SK-MEL-5 (cell line): ENCODE data around the gene RPS6KA4.

RAMPAGE:
- cytosol, long total RNA = no peak
- long total RNA = no peak
- nucleus, long total RNA = no peak
Measured at GRCh38 chr11:64344596-64345084, 4.6 kb downstream of the CCDC88B start.

DNA sequence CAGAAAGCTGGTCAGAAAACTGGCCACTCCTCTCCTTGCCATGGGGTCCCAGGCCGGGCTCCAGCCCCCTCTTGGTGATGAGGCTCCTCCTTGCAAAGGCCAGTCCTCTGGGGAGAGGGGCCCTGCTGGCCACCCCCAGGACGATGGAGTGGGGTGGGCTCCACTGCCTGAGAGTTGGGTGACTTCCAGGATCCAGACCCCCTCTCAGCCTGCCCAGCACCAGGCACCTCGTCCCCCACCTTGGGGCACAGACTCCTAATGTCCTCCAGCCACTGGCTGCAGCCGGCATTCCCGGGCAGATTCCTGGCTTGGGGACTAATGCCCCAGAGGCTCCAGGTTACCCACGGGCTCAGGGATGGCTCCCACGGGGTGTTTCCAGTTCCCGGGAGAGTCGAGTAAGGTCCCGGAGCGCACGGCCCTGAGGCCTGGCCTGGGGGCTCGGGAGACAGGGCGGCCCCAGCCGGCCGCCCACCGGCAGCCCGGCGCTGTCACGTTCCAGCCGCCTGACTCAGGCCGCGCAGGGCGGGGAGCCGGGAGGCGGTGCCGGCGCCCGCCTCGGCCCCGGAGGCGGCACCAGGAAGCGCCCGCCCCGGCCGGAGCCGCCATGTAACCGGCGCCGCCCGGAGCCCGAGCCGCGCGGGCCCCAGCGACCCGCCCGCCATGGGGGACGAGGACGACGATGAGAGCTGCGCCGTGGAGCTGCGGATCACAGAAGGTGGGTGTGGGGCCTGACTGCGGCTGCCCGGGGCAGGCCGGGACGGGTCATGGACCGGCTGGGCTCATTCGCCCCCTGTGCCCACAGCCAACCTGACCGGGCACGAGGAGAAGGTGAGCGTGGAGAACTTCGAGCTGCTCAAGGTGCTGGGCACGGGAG lies at the start of gene RPS6KA4:
Gene RPS6KA4, plus strand, starts transcription at position 587 of the 874 bp plus-strand sequence.
RAMPAGE:
- cytosol, long total RNA = no peak
- long total RNA = no peak
- nucleus, long total RNA = no peak

GRCh38 chr11:64591376-64591620 lies 278 bp downstream of the SLC22A12 start:
RAMPAGE:
- cytosol, long total RNA = no peak
- long total RNA = no peak
- nucleus, long total RNA = no peak

DNA sequence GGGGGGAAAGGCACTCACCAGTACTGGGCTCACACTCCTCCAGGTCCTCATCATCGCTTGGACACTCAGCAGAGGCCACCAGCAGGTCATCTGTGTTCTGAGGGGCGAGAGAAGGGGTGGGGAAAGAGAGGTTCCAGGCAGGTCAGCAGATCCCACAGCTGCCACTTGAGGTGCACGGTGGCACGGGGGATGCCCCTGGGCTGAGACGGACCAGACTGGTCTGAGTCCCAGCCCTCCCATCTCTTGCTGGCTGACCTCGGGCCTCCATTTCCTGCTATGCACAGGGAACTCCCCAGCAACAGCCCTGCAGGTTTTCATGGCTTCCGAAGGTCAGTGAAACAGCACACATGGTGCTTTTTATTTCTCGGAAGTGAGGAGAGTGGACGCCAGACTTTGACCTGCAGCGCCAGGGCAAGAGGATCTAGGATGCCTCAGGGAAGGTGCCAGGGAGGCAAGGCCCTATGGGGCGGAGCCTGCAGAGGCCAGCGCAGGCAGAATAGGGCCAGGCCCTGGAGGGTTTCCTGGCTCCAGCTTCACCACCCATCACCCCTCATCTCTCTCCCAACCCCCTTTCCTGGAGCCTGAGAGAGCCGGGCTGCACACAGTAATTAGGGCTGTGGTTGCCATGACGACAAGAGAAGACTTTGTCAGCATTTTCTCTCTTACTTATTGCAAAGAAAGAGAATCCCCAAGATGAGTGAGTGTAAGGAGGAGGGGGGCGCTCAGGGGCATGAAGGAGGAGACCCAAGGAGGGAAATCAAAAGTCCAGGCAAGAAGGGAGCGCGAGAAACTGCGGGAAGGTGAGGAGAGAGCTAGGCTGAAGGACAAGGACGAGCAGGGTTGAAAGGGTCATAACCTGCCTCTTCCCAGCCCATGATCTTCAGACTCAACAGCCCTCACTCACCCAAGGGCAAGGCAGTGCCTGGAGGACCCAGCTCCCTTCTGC lies 29.5 kb downstream of the SLC22A12 start:
RAMPAGE:
- cytosol, long total RNA = no peak
- long total RNA = no peak
- nucleus, long total RNA = no peak

DNA sequence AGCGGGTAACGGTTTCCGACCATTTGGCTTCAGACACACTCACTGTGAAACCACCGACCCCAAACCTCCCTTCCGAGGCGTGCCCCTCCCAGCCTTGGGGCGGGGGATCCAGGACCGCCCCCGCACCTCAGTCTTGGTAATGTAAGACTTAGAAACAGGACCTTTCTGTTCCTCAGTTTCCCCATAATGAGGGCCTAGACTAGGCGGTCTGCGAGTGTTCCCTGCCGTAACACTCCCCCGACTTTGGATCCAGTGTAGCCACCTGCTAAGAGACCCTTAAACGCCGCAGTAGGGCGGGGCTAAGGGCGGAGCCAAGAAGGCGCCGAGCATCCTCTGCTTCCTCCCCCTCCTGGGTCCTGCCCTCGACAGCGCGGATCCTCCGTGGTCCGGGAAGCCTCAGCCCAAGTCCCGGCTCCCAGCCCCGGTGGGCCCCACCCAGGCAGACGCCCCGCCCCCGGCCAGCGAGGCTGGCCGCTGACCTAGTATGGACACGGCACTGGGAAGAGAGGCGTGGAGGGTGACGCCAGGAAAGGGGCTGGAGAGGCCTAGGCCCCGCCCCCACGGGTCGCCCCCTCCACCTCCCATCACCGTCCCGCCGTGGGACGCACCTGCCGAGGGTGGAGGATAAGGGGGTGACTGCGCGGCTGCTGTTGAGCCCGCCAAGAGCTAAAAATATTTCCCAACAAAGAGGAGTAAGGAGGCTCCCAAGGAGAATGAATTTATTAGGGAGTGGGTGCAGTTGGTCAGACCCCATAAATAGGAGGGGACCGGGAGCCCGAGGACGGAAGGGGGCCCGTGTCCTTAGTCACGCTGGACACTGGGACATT lies 2.0 kb upstream of the RASGRP2 start:
RAMPAGE:
- cytosol, long total RNA = no peak
- long total RNA = no peak
- nucleus, long total RNA = no peak

DNA sequence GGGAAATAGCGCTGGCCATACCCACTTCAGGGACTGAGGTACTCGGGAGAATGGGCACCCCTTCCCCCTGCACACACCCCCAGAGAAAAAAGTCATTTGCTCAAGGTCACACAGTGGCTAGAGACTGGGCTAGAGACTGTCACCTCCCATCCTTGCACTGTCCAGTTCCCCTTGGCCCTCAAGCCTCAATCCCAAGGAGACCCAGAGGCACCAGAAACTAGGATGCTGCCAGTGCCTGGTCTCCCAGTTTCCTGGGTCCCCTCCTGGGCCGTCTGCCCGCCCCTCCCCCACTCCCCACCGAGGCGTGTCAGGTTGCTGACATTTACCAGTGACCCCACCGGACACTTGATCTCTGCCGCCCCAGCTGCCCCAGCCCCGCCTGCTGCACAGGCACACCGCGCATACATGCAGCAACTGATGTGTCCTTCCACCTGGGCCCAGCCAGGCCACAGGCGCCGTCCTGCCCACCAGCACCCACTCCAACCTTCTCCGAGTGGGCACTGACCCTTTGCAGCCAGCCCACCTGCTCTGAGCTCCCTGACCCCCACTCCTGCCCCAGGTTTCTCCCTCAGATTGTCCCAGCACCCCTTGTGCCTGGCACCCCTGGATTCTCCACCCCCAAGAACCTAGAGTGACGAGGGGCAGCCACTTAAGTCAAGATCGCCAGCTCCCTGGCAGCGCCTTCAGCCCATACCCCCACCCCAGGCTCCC lies 683 bp downstream of the PYGM start:
RAMPAGE:
- cytosol, long total RNA = no peak
- long total RNA = no peak
- nucleus, long total RNA = no peak

DNA sequence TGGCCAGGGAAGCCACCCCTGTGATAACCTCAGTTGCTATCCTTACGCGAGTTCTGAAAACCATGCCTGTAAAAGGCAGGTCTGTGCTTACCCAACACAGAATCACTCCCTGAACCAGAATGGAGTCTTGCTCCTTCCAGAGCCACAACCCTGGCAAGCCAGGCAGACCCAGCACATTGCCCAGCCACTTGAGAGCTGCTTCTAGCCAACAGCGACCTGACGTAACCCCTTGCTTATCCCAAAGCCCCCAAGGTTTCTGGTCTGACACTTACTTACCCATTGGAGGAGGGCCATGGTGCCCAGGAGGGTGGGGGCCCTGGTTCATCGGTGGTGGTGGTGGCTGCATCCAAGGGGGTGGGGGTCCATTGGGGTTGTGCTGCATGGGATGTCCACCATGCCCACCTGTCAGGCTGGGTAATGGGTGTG lies 7.5 kb upstream of the PYGM start:
RAMPAGE:
- cytosol, long total RNA = no peak
- long total RNA = no peak
- nucleus, long total RNA = no peak

DNA sequence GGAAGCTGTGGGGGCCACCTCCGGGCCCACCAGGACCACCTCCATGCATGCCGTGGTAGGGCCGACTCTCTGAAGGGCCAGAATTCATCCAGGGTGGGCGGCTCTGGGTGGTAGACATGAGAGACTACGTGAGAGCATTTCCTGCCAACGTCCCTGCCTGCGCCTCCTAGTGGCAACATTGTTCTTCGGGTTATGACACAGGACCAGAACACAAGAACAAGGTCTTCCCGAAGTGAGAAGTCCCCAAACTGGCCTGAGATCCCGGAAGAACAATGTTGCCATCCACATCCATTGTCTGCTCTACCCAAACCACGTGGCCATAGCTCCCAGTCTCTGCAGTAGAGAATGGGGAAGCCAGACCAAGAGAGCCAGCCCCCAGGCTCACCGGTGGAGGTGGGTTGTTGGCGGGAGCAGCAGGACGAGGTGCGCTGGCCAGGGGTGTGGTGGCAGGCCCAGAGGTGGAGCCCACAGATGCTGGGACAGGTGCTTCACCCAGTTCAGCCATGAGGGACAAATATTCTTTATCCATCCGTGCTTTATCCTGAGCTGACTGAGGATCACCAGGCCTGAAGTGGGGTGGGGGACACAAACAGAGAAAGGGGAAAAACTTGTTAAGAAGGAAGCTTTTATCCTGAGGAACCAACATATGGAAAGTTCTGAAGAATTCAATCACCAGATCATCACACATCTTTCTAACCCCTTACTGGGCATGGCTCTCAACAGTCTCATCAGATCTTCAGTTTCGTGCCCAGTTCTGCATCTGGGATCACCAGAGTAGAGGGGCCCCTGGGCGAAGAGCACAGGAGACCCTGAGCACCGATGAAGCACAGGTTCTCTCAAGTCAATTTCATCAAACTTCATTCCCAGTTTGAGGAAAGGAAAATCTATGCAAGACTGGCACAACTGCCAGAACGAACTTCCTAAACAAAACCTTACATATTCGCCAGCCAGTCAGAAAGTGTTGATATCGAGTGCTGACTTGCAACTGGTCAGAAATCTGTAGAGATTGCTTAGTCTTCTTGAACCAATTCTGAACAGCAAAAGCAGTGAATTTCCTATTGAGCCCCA lies 8.3 kb upstream of the PYGM start:
RAMPAGE:
- cytosol, long total RNA = no peak
- long total RNA = no peak
- nucleus, long total RNA = no peak

DNA sequence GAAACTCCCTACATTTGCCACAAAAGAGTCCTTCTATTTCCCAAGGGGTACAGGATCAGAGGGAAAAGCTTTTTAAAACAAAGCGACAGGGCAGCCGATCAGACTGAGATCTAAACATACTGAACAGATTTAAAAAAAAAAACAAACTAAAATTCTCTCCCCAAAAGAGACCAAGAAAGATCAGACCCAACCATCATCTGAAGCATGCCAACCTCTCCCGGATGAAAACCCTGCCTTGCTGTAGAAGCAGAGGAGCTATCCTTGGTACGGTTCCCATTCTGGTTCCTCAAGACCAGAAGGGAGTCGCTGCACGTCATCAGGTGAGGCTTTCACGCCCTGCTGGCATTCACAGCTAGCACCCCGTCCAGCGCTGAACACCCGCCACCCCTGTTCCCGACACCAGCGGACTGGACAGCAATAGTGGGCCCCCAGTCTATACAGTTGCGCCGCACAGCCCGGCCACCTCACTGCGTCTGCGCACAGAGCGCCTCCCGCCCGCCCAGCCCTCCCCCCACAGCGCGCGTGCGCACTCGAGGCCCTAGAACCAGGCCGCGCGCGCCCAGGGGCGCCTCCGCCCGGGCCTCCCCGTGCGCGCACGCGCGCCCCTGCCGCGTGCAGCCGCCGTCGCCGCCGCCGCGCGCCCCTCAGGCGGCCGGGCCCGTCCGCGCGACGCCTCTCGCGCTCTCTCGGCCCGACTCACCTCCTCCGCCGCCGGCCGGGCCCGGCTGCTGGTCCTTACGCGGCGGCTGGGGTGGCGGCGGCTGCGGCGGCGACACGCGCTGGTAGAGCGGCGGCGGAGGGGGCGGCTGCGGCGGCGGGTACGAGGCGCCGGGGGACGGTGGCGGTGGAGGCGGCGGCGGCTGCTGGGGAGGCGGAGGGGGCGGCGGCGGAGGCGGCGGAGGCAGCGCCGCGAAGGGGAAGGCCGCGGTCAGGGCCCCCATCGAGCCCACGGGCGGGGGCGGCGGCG lies 772 bp downstream of the SF1 start:
RAMPAGE:
- cytosol, long total RNA = no peak
- long total RNA = no peak
- nucleus, long total RNA = no peak

GRCh38 chr11:64852539-64853473 lies 8.4 kb upstream of the CDC42BPG start:
RAMPAGE:
- cytosol, long total RNA = no peak
- long total RNA = no peak
- nucleus, long total RNA = no peak

DNA sequence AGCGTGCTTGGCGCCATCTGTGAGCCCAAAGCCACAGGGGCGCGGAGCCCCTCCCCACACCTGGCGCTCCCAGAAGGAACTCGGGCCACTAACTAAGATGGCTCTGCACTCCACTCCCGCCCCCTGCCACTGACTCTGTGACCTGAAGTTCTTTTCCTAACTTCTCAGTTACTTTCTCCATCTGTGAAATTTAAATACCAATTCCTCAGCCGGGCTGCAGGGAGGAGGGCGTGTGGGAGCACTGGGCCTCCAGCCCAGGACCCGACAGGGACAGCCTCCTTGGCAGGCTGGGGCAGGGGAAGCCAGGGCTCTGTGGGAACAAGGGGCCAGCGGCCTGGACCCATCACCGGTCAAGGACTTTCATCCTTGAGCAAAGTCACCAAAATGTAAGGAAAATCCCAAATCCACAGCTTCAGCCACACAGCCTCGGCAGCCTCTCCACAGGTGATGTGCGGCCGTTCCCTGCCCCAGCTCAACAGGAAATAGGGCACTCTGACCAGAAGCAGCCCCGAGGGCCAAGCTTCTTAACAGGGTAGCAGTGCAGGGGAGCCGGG lies 14.7 kb downstream of the EHD1 start:
RAMPAGE:
- cytosol, long total RNA = no peak
- long total RNA = no peak
- nucleus, long total RNA = no peak

GRCh38 chr11:64864875-64865571 lies 13.4 kb downstream of the EHD1 start:
RAMPAGE:
- cytosol, long total RNA = no peak
- long total RNA = no peak
- nucleus, long total RNA = no peak

DNA sequence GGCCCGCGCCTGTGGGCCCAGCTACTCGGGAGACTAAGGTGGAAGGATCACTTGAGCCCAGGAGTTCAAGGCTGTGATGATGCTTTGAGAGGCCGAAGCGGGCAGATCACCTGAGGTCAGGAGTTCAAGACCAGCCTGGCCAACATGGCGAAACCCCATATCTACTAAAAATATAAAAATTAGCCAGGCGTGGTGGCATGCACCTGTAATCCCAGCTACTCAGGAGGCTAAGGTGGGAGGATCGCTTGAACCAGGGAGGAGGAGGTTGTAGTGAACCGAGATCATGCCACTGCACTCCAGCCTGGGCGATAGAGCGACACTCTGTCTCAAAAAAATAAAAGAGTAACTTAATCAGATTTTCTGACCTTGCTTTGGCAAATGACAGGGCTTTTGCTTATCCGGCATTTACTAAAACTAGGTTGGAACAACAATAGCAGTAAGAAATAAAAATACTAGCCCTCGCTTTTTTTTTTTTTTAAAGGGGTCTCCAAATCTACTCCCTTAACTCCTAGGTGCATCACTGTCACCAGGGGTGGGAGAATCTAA lies 6.2 kb downstream of the EHD1 start:
RAMPAGE:
- cytosol, long total RNA = no peak
- long total RNA = no peak
- nucleus, long total RNA = no peak

DNA sequence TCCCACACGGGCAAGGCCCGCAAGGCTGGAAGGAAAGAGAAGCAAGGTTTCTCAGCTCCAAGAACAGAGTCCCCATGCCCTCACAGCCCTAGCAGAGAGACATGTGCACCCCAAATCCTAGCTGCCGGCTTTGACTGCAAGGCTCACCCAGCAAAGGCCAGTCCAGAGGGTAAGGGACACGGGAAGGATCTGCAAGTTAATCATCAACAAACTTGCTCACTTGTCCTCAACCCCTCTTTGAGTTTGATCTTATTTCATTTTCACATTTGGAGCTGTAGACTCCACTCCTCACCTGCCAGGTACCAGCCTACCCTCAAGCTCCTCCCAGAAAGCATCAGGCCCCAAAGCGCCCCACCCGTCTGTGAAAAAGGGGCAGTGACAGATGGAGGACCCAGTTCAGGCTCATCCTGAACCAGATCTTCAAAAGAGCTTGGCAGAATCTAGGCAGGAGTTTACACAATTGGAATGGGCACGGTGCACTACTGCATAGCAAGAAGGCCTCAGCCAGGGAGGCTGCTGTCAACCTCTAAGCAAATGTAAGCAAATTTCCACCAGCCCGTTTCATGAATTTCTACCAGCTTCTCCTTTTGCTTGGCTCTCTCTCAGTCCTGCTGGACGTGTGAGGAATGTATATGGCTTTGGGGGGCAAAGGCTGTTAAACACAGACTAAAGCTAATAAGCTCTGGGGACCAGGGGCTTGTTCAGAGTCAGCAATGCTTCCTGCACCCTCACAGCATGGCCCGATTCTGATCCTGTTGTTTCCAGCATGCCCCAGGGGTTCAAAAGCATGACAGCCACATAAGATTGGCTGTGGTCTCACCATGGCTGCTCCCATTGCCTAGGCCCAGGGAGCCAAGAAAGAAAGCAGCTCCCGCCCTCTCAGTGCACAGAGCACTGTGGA lies 5.4 kb downstream of the EHD1 start:
RAMPAGE:
- cytosol, long total RNA = no peak
- long total RNA = no peak
- nucleus, long total RNA = no peak

GRCh38 chr11:64876512-64877370 lies 1.7 kb downstream of the EHD1 start:
RAMPAGE:
- cytosol, long total RNA = no peak
- long total RNA = no peak
- nucleus, long total RNA = no peak

RAMPAGE:
- cytosol, long total RNA = no peak
- long total RNA = no peak
- nucleus, long total RNA = no peak
Measured at GRCh38 chr11:64877371-64877665, 1.1 kb downstream of the EHD1 start.

DNA sequence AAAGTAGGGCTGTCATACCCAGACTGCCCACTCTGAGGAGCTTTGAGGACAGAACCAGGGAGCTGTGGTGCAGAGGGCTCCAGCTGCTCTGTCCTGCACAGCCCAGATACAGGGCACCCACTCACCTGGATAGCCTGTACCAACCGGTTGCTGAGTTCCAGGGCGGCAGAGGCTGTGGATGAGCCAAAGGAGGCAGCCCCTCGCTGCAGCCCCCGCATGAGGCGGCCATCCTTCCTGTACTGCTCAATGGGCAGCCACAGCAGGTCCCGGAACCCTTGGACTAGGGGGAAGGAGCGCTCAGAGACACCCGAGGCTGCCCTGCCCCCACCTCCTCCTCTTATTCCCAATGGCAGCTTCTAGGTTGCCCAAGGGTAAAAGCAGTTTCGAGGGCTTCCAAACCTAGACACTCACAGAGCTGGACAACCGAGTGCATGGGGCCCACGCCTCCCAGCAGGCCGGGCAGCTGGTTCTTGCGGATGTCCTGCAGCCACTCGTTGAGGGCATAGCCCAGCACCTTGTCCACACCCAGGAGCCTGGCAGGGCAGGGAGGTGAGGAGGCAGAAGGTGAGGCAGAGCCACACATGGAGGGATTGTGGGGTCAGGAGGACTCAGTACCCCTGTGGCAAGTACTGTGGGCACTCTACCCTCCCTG lies 18.0 kb upstream of the EHD1 start:
RAMPAGE:
- cytosol, long total RNA = no peak
- long total RNA = no peak
- nucleus, long total RNA = no peak

RAMPAGE:
- cytosol, long total RNA = no peak
- long total RNA = no peak
- nucleus, long total RNA = no peak
Measured at GRCh38 chr11:64897519-64898024, 19.2 kb upstream of the EHD1 start.

RAMPAGE:
- cytosol, long total RNA = no peak
- long total RNA = no peak
- nucleus, long total RNA = no peak
Measured at GRCh38 chr11:64925174-64925687, 742 bp downstream of the PPP2R5B start.

DNA sequence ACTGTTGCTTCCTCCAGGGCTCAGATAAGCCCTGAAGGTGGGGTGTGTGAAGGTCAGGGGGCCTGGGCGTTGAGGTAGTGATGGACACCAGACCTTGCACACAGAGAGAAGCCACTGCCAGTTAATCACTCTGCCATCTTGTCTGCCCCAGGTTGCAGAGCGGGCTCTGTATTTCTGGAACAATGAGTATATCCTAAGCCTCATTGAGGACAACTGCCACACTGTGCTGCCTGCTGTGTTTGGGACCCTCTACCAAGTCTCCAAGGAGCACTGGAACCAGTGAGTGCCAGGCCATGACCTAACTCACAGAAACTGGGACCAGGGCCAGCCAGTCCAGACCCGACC lies 3.1 kb downstream of the GPHA2 start:
RAMPAGE:
- cytosol, long total RNA = no peak
- long total RNA = no peak
- nucleus, long total RNA = no peak